H4 (cell line): ENCODE measurements around the genes FJX1, COMMD9 and RAG1.

DNA sequence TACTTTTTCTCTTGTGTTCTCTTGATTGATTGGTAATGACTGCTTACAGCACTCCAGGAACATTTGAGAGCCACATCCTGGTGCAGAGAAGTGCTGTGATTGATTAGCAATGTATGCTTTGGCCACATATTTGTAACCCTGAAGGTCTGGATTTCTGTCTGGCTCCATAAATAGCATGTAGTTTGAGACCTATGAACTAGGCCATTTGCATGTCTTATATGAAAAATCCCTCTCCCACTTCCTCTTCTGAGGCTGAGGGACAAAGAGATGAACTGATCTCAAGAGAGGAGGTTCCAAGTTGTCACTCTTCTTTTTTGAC lies 49.3 kb upstream of the CD44 start:
- RAMPAGE, long total RNA: no peak

DNA sequence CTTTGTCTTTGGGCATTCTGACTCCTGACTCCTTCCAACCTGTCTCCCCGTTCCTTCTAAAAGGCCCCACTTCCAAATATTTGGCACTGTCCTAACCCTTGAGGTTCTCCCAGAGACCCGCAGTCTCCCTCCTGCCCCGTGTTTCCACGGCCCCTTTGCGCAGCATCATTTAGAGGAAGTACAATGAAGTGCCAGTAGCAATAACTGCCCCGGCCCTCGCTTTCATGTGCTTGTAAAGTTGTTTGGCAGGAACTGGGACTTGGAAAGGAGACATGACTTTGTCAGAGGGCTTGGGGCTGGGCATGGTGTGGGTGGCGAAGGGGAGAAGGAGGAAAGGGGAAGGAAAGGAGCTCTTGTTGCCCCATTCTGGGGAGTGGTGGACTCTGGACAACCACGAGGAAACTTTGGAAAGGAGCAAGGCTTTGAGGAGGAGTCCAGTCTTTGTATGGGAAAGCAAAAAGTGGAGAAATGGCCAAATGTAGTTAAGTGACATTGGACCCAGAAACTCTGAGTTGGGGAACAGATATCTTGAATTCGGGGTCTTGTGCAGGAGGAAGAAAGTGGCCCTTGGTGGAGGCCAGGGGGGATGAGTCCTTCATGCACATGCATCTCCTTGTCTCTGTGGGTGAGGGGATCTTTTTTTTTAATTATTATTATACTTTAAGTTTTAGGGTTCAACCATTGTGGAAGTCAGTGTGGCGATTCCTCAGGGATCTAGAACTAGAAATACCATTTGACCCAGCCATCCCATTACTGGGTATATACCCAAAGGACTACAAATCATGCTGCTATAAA lies 2.8 kb downstream of the CD44 start:
- RAMPAGE, long total RNA: no peak

GRCh38 chr11:35142371-35143329 lies 3.7 kb downstream of the CD44 start:
- RAMPAGE, long total RNA: no peak

DNA sequence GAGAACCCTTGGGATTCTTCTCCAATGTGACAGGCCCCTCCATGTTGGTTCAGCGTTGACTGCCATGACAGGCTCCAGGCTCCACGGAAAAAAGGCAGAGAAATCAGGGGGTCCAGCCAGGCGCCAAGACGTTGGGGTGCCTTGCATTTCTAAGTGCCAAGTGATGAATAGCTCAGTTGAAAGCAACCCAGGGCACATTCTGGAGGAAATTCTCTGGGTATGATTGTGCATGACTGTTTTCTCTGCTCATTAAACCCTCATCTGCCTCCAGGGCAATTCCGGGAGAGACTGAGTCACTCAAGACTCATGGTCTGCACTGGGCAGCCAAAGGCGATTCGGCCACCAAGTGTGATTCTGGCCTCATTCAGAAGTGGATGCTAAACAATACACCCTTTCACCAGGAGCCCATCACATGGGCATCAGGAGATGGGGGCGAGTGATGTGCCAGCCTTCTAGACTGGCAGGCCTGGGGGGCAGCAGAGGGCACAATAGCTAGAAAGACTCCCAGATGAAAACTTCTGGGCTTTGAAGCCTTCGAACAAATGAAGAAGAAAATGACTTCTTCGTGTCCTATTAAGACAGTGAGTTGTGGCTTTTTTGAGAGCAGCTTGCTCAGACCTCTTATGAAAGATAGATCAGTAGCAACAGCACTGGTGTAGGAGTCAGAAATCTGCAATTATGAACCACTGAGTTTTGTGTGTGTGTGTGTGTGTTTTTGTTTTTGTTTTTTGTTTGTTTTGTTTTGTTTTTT lies 27.8 kb downstream of the CD44 start:
- RAMPAGE, long total RNA: no peak

DNA sequence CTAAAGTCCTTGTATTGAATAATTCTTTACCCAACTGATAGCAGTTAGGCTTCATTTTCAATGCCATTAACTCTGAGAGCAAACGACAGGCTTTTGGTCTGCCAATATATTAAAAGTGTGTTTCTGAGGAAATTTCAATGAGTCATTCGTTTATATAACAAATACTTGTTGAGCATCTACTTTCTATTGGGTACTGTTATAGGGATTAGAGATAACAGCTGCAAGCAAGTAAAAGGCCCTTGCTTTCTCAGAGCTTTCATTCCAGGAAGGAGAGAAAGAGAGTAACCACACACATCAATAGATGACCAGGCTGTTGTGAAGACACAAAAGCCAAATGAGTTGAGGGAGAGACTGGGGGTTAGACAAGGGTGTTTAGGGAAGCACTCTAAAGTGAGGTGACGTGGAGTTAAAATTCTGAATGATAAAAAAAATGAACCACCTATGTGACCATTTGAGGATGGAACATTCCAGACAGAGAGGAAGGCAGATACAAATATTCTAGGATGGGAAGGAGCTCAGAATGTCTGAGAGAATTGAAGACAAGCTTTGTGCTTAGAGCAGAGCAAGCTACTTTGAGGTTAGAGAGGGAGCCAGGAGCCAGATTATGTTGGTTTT lies 35.8 kb downstream of the CD44 start:
- RAMPAGE, long total RNA: no peak

GRCh38 chr11:35176379-35176922 lies 37.5 kb downstream of the CD44 start:
- RAMPAGE, long total RNA: no peak

- RAMPAGE, long total RNA: no peak
These were observed 38.9 kb downstream of the CD44 start for GRCh38 chr11:35177889-35178263.

- RAMPAGE, long total RNA: no peak
These were observed 53.7 kb downstream of the CD44 start for GRCh38 chr11:35192289-35193529.

- RAMPAGE, long total RNA: no peak
These were observed 73.4 kb downstream of the CD44 start for GRCh38 chr11:35212429-35212755.

GRCh38 chr11:35246680-35247349 lies 107.8 kb downstream of the CD44 start:
- RAMPAGE, long total RNA: no peak

DNA sequence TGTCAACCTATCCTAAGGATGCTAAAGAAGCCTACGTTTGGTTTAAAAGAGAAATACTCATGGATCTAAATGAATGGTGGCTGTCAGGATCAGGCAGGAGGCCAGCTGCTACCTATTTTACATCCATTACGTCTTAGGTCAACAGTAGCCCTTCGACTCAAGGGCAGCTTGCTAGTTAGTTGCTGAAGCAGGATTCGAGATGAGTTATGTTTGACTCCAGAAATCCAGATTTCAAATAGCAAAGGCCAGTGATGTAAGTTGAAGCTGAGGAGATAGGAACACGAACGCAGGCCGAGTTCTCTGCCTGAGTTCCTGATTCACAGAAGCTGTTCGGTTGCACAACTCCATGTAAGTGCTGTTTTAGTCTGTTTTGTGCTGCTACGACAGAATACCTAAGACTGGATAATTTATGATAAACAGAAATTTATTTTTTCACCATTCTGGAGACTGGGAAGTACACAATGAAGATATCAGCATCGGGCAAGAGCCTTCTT lies 111.2 kb downstream of the SLC1A2 start:
- RAMPAGE, long total RNA: no peak

DNA sequence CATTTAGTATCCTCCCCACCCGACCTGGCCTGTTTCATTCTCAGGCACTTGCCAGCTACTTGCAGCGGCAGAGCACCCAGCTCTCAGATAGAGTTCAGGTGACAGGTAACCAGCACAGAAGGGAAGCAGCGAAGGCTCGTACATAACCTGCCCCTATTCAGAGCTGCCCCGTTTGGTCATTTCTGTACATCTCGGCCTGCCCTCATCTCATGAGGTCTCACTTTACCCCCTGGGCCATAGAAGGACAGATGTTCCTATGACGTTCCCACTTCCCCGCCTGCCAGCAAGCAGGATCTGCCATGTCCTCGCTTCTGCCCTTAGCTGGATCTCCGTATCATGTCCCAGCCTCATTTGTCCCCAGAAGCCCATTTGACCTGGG lies 981 bp downstream of the PAMR1 start:
- RAMPAGE, long total RNA: no peak

DNA sequence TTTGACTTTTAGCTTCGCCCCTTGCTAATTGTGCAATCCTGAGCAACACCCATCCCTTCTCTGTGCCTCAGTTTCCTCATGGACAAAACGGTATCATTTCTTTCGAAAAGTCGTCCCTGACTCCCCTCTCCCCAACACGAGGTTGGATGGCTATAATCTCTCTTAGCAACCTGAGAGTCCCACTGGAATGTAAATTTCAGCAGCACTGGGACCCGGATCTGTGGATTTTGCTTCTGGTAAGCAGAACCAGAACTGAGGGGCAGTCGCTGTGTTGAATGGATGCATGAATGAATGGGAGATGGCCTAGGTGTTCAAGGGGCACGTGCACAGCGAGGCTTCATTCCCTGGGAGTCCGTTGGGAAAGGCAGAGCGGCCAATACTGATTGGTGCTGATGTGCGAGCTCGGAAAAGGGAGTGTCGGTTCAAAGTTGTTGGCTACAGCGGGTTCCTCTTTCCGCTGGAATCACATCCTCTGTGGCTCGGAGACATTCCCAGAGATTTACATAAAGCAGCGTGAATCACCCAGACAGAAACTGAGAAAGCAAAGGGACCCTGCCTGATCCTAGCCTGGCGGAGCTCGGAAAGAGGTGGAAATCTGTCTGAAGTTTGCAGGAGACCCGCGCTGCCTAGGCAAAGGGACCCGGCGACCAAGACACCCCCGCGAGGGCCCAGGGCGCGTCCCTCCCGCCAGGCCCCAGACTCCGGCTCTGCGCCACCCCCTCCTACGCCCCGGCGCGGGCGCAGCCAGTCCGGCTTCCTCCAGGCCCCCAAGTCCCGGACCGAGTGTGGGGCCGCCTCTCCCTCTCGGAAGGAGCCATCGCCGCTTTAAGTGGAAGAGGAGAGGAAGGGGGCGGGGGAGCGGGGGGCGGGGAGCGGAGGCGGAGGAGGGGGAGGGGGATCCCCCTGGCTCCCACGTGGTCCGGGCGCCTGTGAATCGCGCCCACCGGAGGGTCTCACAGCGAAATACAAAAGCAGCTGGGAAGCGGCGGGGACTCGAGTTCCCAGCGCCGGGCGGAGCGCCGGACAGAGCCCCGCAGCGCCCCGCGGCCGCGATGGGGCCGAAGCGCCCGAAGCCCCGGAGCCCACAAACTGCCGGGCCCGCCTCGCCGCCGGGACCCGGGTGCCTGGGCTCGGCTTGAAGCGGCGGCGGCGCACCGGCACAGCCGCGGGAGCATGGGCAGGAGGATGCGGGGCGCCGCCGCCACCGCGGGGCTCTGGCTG lies at the start of gene FJX1:
Gene FJX1, plus strand, starts transcription at position 997 of the 1,221 bp plus-strand sequence.
- RAMPAGE, long total RNA: no peak

DNA sequence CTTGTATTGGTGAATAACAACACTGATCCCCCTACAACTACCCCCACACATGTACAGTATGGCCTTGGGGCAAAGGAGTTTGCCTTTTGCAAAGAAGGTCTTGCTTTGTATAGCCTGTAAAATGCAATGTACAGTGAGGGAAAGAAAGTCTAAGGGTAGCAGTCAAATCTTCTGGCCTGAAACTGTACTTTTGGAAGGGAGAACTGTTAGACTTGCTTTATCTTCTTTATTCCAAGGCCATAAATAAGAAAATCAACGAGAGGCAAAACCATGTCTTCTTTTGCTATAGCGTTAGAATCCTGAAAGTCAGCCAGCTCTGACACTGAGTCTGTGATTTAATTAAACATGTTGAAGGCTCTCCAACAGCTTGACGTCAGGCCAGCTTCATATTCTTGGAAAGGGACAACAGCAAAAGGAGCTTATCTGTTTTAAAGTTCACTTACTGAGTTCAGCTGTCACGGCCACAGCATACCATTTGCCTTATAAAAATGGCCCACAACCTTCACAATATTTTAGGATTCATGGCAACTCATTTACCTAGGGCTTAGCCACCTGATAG lies 131.1 kb upstream of the LDLRAD3 start:
- RAMPAGE, long total RNA: no peak

GRCh38 chr11:36149510-36150146 lies 139.6 kb downstream of the COMMD9 start:
- RAMPAGE, long total RNA: no peak

DNA sequence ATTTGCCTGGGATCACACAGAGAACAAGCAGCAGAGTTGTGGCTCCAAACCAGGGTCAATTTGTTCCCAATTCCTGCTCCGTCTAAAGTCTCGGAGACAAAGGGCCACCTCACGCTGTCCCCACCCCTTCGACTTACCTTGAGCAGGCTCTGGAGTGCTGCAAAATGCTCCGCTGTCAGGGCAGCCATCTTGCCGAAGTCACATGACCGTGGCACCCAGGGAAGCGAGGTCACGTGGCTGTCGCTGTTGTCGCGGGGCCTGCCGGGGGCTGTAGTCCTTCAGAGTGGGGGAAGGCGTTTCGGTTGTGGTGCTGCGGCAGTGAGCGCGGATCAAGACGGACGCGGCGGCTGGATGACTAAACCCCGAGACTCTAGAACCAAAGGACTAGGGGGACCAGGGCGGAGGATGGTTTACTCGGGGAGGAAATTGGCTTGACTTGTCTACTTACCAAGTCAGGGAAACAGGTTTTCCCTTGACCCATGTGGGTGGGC lies at the start of gene COMMD9:
Gene COMMD9, minus strand, starts transcription at position 200 of the 491 bp plus-strand sequence.
- RAMPAGE, long total RNA: start-site peak on the minus strand centred at position 202 of the sequence, 17 bp wide, 163 reads

GRCh38 chr11:36300613-36301334 lies 4.7 kb downstream of the PRR5L start:
- RAMPAGE, long total RNA: no peak

GRCh38 chr11:36567742-36568212 lies at the start of gene RAG1:
TSS of gene RAG1 (plus strand) at chr11:36568007.
- RAMPAGE, long total RNA: no peak

DNA sequence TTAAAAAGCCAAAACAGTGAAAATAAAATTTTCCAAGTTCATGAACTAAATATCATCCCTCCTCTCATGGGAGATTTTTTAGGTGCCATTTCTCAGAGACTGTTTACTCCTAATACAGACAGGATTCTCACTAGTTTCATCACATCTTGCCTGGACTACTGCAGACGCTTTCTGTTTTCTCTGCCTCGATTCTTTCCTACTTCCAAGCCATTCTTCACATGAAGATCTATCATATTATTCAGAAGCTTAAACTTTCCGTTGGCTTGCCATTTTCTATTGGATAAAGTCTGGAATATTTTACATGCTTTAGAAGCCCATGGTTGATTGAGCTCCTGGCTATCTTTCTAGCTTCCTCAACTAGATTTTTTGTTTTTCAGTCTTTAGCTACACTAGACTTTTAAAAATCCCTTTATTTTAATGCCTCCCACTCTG lies 1226.8 kb downstream of the LRRC4C start:
- RAMPAGE, long total RNA: no peak

DNA sequence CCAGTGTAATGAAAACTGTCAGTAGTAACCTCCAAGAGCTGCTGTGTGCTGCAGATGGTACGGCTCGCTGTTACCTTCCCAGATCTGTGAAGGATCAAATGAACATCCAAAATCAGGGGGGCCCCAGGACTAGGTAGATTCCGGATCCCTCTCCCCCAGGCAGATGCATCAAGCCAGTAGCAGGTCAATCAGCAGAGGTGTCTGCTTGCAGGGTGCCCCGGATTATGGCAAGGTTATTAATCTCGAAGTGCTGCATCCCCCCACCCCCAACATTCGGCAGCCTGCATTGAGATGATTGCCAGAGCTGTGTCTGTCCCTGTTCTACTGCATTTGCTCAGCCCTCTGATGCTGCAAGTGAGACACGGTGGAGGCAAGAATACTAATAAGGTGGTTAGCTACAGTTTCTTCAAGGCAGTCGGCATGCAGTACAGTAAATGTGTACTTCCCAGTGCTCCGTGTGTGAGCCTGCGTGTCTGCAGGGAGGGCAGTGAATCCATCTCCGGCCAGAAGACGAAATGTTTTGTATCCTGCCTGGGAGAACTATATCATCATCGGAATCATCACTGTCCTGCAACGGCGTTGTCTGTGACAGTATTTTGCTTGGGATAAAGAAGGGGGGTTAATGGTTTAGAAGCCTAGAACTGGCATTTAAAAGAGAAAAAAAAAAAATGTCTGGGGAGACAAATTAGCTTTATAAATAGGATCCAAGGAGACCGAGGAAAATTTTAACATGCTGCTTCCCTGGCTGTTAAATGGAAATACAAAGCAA lies 619 bp upstream of the LRRC4C start:
- RAMPAGE, long total RNA: no peak